ENCODE results near the genes PRICKLE1, SLC38A1 and SLC38A2.

- PRO-cap: no peak
- RAMPAGE, long total RNA, 5 experiments: no peak in any of the 5 experiments
- RRBS: no CpG with 5 or more reads among the region's 3 CpGs
Observed at GRCh38 chr12:42422162-42422680, 96.3 kb downstream of the PPHLN1 start.

DNA sequence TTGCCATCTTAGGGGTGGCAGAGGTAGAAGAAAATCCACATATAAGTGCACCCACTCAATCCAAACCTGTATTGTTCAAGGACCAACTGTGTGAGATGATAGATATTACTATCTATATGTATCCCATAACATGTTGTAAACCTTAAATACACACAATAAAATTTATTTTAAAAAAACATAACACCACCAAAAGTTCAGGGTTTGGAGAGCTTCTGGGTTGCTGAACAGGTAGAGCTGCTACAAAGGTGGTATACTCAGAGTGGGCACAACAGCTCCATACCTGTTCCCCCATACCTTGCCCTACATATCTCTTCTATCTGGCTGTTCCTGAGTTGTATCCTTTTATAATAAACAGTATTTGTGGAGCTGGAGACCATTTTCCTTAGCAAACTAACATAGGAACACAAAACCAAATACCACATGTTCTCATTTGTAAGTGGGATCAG, 107.8 kb downstream of the PPHLN1 start:
- PRO-cap: no peak
- RAMPAGE, long total RNA, 5 experiments: no peak in any of the 5 experiments

GRCh38 chr12:42442048-42442882, 116.3 kb downstream of the PPHLN1 start:
- PRO-cap: no peak
- RAMPAGE, long total RNA, 5 experiments: no peak in any of the 5 experiments
- RRBS: no CpG with 5 or more reads among the region's 22 CpGs

GRCh38 chr12:42468490-42468868, 121.1 kb downstream of the PRICKLE1 start:
- PRO-cap: no peak
- RAMPAGE, long total RNA, 5 experiments: no peak in any of the 5 experiments
- RRBS: no CpG with 5 or more reads among the region's 7 CpGs

DNA sequence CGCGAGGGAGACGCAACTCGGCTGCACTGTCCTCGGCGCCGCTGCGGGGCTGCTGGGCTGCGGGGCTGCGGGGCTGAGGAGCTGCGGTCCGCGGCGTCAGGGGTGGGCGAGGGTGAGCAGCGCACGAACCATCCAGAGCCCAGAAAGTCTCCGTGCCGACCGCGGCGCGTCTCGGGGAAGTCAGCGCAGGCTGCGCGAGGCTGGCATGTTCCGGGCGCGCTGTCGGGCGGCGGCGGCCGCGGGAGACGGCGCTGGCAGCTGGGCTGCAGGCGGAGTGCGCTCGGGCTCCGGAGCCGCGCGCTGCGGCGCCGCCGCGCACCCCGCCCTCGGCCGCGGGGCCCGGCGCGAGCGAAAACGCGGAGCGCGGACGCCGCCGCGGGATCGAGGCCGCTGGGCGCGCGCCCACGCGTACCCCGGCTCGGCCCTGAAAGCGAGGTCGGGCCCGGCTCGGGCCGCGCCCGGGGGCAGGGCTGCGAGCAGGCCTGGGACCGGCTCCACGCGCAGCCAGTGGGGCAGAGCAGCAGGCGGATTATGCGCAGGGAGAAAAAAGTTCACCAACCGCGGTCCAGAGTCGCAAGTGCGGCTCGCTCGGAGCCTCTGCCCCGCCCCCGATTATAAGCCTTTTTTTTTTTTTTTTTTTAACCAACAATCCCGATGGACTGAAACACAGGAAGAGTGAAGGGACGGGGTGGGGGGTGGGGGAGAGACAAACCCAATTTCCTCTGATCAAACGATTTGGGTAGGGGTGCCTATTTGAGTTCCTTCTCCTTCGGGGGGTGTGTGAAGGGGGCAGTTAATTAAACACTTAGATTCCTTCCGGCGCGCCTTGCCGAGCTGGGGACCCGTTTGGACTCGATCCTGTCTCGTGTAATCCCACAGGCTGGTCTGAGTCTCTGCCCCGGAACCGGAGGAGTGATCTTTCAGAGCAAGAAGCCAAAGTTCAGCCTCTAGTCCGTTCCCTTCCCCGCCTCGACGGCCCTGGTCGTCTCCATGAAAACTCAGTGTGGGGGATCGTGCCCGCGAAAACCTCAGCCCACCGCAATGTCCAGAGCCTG, at the start of gene PRICKLE1:
Gene PRICKLE1 (minus strand): TSS at position 278 of the 1,055 bp plus-strand sequence.
- PRO-cap: bidirectional peak, plus-strand start at position 427 of the sequence, minus-strand start at position 260 of the sequence; unidirectional peak, minus-strand start at position 887 of the sequence; unidirectional peak, minus-strand start at position 989 of the sequence
- RAMPAGE, long total RNA, 5 experiments: start-site peak on the minus strand in 1 of 5 experiments, centred at position 105 of the sequence, 5 reads per replicate
- RRBS: 2% methylated on average over 50 of the region's 118 CpGs

DNA sequence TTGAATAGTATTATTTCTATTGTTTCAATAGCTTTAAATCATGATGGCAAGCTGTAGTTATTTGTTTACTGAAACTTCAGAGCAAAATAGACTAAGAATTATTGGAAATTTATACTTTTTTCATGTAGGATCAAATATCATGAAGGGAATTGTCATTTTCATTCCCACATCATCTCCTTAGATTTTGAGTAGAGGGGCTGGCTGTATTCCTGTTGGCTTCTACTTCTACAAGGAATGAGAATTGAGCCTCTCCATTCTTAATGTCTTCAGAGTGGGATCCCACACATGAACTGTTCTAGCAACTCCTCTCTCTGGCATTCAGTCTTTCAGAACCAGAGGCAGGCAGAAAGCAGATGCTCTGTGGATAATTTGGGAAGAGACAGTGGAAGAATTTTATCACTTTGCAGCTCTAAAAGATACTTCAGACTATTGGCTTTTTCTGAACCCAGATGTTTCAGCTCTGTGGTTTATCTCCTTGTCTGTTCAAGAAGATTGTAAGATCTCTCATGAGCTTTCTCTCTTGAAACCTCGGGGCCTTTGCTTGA, 106.7 kb upstream of the PRICKLE1 start:
- PRO-cap: no peak
- RAMPAGE, long total RNA, 5 experiments: no peak in any of the 5 experiments
- RRBS: no CpG with 5 or more reads among the region's 1 CpG

- PRO-cap: no peak
- RAMPAGE, long total RNA, 5 experiments: no peak in any of the 5 experiments
- RRBS: no CpG with 5 or more reads among the region's 1 CpG
Observed at GRCh38 chr12:42985550-42985867, 396.0 kb upstream of the PRICKLE1 start.

DNA sequence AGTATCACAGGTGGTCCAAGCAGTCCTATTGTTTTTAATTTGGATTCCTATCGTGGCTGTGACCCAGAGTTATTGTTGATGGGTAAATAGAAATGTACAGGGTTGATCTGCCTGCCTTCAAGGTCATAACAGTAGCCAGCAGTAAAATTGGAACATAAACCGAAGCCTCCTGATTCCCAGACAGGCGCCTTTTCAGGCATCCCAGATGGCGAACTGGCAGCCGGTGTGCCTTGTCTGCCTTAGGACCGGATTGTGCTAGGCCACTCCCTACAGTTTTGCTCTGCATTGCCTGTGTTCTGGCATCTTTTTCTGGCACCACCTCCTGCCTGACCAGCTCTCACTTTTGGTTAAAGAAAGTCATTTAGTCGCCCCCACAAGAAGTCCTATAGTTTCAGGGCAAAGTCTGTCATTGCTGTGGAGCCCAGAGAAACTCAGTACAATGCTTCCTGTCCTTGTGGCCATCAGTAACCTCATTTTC, 22.3 kb downstream of the TMEM117 start:
- PRO-cap: no peak
- RAMPAGE, long total RNA, 5 experiments: no peak in any of the 5 experiments
- RRBS: no CpG with 5 or more reads among the region's 7 CpGs

- PRO-cap: no peak
- RAMPAGE, long total RNA, 5 experiments: start-site peak on the plus strand in 1 of 5 experiments, at chr12:45234125-45234597 at its widest, 6 to 11 reads per replicate
- RRBS: no CpG with 5 or more reads among the region's 4 CpGs
Observed at GRCh38 chr12:45234100-45235088, 18.5 kb downstream of the ANO6 start.

DNA sequence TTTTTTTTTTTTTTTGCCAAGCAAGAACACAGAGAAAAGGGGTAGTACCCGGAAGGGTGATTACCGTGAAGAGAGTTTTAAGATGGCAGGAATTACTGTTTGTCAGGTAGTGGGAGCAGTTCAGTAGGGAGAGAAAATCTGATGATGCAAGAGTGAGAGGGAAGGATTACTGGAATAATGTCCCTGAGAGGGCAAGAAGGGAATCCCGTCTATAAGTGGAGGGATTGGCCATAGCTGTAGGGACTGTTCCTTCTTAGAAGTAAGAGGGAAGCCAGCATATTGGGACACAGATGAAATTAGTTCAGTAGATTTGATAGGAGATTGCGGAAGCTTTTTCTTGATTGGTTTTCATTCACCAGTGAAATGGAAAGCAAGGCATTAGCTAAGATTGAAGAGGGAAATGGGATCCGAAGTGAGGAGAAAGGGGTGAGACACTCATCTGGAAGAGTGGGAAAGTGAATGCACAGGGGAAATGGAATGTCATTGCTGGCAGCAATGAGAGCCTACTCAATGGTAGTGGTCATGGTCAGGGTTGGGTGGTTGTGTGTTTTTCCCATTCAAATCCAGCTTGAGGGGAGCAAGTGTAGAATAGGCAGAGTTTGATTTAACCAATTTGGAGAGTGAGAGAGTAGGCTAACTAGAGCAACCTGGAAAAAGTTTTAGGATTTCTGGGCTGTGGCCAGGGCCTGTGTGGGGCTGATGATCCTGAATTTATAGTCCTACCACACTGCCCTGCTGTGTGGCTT, 92.3 kb downstream of the ANO6 start:
- PRO-cap: no peak
- RAMPAGE, long total RNA, 5 experiments: start-site peak on the plus strand in 1 of 5 experiments, centred at position 691 of the sequence, 12 reads per replicate
- RRBS: no CpG with 5 or more reads among the region's 5 CpGs

DNA sequence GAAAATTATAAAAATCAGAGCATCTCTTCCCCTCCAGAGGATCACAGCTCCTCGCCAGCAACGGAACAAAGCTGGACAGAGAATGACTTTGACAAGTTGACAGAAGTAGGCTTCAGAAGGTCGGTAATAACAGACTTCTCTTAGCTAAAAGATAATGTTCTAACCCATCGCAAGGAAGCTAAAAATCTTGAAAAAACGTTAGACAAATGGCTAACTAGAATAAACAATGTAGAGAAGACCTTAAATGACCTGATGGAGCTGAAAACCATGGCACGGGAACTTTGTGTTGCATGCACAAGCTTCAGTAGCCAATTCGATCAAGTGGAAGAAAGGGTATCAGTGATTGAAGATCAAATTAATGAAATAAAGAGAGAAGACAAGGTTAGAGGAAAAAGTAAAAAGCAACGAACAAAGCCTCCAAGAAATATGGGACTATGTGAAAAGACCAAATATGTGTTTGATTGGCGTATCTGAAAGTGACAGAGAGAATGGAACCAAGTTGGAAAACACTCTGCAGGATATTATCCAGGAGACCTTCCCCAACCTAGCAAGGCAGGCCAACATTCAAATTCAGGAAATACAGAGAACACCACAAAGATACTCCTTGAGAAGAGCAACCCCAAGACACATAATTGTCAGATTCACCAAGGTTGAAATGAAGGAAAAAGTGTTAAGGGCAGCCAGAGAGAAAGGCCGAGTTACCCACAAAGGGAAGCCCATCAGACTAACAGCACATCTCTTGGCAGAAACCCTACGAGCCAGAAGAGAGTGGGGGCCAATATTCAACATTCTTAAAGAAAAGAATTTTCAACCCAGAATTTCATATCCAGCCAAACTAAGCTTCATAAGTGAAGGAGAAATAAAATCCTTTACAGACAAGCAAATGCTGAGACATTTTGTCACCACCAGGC, 177.3 kb downstream of the ANO6 start:
- PRO-cap: no peak
- RAMPAGE, long total RNA, 5 experiments: start-site peak on the plus strand in 2 of 5 experiments, centred at positions 269 to 546 of the sequence, 5 to 6 reads per replicate
- RRBS: no CpG with 5 or more reads among the region's 11 CpGs

- PRO-cap: no peak
- RAMPAGE, long total RNA, 5 experiments: start-site peak on the minus strand in 1 of 5 experiments, at chr12:45986527-45986905 at its widest, 5 reads per replicate
- RRBS: no CpG with 5 or more reads among the region's 3 CpGs
Observed at GRCh38 chr12:45986564-45987138, 3.7 kb downstream of the SCAF11 start.

DNA sequence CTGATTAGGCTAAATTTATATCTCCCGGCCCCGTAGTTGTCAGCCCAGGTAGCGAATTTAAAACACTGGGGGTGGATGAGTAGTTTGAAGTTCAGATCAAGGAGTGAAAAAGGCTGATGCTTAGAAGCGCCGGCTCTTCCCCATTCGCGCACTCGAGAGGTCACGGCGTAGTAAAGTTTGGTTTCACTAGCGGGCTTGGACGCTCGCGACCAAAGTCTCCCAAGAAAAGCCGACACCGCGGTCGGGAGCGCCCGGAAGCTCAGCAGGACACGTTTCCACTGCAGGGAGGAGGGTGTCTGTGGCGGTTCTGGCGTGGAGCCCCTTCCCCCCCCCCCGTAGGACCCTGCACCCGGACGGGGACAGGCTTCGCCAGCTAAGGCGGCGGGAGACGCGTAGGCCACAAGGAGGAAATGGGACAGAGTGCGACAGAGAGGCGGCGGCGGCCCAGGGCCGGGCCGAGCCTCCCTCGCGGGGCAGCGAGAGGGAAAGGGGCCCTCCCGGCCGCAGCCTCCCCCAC, 664 bp downstream of the SCAF11 start:
- PRO-cap: bidirectional peak, plus-strand start at position 212 of the sequence, minus-strand start at position 173 of the sequence
- RAMPAGE, long total RNA, 5 experiments: no peak in any of the 5 experiments
- RRBS: 1% methylated on average over 32 of the region's 42 CpGs

DNA sequence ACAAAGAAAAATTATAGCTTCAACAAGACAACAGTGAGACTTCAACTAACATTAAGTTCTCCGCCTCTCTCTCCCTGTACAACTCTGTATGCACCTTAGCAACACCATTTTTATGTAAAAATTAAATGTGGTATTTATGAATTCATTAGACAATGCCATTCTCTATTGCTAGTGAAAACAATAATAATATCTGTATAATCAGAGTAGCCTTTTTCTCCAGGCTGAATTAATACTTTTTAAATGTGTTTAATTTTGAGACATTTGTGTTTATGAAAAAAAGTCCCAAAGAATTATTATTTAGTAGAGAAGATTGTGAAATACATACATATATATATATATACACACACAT, 68.8 kb downstream of the SLC38A1 start:
- PRO-cap: no peak
- RAMPAGE, long total RNA, 5 experiments: no peak in any of the 5 experiments
- RRBS: no CpG with 5 or more reads among the region's 1 CpG

GRCh38 chr12:46215047-46215864, 53.6 kb downstream of the SLC38A1 start:
- PRO-cap: no peak
- RAMPAGE, long total RNA, 5 experiments: no peak in any of the 5 experiments
- RRBS: no CpG with 5 or more reads among the region's 5 CpGs

DNA sequence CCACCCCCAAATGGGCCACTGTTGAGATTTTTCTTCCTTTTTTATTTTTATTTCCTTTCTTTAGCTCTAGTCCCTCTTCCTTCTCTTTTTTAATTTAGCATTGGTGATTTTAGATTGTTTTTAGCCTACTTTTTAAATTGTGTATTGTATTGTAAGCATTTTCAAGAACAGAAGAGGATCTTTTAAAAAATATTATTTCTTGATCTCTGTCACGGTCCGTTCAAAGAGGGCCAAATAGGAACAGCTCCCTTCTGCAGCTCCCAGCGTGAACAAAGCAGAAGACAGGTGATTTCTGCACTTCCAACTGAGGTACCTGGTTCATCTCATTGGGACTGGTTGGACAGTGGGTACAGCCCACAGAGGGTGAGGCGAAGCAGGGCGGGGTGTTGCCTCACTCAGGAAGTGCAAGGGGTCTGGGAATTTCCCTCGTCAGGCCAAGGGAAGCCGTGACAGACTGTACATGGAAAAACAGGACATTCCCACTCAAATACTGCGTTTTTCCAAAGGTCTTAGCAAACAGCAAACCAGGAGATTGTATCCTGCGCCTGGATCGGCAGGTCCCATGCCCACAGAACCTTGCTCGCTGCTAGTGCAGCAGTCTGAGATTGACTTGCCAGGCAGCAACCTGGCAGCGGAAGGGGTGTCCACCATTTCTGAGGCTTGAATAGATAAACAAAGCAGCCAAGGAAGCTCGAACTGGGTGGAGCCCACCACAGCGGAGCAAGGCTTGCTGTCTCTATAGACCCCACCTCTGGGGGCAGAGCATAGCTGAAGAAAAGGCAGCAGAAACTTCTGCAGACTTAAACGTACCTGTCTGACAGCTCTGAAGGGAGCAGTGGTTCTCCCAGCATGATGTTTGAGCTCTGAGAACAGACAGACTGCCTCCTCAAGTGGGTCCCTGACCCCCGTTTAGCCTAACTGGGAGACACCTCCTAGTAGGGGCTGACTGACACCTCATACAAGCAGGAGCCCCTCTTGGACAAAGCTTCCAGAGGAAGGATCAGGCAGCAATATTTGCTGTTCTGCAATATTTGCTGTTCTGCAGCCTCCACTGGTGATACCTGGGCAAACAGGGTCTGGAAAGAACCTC, 22.7 kb downstream of the SLC38A1 start:
- PRO-cap: no peak
- RAMPAGE, long total RNA, 5 experiments: start-site peak on the minus strand in 1 of 5 experiments, centred at position 327 of the sequence, 7 reads per replicate
- RRBS: no CpG with 5 or more reads among the region's 16 CpGs

DNA sequence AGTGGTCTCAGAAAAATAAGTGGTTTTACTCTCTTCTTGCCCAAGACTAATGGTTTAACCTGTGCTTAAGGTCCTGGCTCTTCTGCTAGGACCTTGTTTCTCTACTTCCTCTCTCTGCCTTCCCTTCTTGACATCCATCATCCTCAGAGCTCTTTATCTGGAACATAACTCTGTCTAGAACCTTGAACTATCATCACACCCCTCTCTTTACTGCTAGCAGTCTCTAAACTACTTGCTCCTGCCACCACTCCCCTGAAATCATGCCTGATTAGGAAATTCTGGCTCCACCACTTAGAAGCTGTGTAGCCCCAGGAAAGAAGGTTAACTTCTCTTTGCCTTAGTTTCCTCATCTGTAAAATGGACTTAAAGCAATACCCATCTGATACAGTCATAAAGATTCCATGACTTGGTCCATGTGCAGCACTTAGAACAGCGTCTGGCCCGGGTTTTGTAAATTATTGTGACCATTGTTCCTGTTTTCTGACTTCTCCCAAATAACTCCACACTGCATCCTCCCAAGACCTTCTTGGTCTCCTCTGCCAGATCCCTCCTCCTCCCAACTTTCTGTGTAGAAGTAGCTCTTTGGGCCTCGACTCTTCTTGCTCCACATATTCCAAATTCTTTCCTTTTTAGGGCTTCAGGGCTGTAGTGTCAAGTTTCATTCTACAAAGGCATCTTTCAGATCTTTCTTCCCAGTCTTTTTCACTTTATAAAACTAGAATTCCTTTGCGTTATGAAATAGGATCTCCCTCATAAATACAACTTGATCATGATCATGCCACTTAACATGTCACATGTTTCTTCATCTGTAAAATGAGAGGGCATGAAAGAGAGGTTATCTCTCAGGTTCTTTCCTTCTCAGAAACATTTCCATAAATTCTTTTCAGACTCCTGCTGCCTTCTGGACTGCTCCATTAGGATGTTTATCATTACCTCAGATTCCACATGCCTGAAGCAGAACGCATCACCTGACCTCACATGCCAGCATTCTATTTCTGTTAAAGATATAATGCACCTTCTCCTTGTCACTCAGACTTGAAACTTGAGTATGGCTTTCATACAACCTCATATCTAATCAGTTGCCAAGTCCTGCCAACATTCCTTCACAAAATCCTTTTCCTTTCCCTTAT, 8.8 kb downstream of the SLC38A1 start:
- PRO-cap: no peak
- RAMPAGE, long total RNA, 5 experiments: start-site peak on the minus strand in 2 of 5 experiments, centred at positions 340 to 970 of the sequence, 8 to 15 reads per replicate
- RRBS: no CpG with 5 or more reads among the region's 5 CpGs

GRCh38 chr12:46267635-46267905, 1.3 kb downstream of the SLC38A1 start:
- PRO-cap: bidirectional peak, plus-strand start at chr12:46267762, minus-strand start at chr12:46267683
- RAMPAGE, long total RNA, 5 experiments: no peak in any of the 5 experiments
- RRBS: 3% methylated on average over 15 of the region's 19 CpGs

DNA sequence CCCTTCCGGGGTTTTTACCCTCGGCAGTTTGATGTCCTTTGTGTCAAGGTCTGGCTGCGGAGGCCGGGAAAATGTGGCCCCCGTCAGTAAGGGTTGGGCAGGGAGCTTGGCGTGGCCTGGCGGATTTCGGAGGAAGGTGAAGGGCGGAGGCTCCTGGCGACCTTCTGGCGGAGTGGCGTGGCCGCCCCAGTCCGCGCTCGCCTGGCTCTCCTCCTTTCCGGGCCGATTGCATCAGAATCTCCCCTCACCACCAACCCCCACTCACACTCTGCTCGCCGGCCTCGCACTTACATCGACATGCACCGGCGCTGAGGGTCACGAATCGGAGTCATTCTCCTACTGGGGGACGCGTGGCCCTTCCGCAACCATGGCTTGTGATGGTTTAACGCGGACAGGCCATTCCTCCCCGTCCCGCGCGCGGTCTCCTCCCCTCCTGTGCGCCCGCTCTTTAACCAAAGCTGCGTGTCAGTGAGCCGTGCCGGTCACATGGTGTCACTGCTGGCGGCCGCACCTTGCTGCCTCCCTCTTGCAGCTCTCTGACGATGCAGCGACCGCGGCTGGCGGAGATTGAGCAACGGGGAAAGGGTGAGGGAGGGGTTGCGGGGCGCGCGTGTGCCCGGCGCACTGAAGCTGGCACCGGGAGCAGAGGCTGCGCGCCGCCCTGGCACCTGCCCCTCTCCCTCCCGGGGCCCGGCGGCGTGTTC, at the start of gene SLC38A1:
Gene SLC38A1 (minus strand): TSS at position 470 of the 704 bp plus-strand sequence.
- PRO-cap: bidirectional peak, plus-strand start at position 298 of the sequence, minus-strand start at position 228 of the sequence; bidirectional peak, plus-strand start at position 627 of the sequence, minus-strand start at position 538 of the sequence
- RAMPAGE, long total RNA, 5 experiments: start-site peak on the minus strand in 4 of 5 experiments, centred at positions 73 to 459 of the sequence, 22 to 744 reads per replicate
- RRBS: 3% methylated on average over 16 of the region's 63 CpGs

GRCh38 chr12:46372233-46373211, at the start of gene SLC38A2:
SLC38A2 (minus strand) TSS chr12:46372773.
- PRO-cap: bidirectional peak, plus-strand start at chr12:46372975, minus-strand start at chr12:46372773
- RAMPAGE, long total RNA, 5 experiments: start-site peak on the minus strand in 4 of 5 experiments, at chr12:46372555-46372778 at its widest, 25 to 5,362 reads per replicate
- RRBS: no CpG with 5 or more reads among the region's 89 CpGs